ENCODE results near the gene PDHB.

DNA sequence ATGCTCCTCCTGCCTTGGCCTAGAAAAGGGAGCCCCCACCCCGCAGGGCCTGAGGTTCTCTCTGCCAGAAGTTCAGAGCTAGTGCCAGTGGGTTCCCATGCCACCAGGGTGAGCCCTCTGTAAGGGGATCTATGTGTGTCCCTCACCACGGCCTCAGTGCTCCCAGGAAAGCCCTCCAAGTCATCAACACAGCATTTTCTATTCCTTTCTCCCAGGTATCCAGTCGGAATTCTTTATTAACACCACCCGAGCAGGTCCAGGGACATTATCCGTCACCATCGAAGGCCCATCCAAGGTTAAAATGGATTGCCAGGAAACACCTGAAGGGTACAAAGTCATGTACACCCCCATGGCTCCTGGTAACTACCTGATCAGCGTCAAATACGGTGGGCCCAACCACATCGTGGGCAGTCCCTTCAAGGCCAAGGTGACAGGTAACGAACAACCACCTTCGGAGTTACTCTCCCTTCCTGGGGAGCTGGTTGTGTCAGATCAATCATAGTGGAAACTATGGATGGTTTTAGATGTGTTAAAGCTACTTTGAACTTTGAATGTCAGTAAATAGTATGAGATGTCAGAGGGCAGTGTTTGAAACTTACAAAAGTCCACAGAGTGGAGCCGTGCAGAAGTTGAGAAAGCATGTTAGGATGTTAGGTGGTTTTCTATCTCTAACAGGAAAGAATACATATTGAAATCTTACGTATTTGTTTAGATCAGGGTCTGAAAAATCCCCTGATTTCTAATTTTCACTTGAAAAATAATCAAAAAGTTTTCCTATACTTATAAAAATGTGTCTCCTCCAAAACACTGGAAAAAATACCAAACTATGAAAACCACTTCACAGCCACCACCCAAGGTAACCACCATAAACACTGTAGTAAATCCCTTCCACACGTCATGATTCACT, 42.3 kb downstream of the DNASE1L3 start:
- PRO-cap = no peak
- RAMPAGE, long total RNA, 4 experiments = no peak in any of the 4 experiments

DNA sequence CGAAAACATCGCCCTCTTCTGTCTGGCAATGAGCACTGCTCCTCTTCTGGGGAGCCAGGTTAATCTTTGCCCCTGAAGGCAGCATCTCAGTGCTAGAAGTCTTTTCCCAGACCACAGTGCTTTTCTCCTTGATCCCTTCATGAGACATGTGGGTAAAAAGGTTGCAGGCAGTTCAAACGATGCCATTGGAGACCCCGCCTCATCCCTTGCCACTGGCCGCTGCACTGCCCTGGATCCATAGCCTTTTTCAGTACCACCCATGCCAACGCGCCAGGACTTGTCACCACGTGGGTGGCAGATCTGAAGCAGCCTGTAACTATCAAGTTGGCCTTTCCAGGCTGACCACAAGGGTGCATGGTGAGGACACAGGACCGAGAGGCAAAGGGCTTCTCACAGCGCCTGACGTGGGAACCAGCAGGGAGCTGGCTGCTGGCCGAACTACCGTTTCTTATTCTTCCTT, 6.6 kb upstream of the DNASE1L3 start:
- PRO-cap = no peak
- RAMPAGE, long total RNA, 4 experiments = no peak in any of the 4 experiments

DNA sequence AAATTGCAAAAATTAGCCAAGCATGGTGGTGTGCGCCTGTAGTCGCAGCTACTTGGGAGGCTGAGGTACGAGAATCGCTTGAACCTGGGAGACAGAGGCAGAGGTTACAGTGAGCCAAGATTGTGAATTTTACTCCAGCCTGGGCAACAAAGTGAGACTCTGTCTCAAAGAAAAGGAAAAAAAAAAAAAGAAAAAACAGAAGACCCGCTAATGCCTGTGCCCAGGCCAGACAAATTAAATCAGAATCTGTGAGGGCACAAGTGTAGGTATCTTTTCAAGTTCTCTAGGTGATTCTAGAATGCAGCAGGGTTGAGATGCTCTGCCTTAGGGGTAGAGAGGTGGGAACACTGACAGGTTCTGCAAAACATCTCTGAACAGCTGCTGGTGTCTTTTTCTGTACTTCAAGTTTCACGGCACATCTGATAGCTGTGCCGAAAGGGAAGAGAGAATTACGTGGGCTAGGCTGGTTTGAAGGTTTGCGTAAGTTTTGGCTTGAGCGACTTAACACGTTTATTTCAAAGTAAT, 22.3 kb downstream of the PXK start:
- PRO-cap = no peak
- RAMPAGE, long total RNA, 4 experiments = no peak in any of the 4 experiments

DNA sequence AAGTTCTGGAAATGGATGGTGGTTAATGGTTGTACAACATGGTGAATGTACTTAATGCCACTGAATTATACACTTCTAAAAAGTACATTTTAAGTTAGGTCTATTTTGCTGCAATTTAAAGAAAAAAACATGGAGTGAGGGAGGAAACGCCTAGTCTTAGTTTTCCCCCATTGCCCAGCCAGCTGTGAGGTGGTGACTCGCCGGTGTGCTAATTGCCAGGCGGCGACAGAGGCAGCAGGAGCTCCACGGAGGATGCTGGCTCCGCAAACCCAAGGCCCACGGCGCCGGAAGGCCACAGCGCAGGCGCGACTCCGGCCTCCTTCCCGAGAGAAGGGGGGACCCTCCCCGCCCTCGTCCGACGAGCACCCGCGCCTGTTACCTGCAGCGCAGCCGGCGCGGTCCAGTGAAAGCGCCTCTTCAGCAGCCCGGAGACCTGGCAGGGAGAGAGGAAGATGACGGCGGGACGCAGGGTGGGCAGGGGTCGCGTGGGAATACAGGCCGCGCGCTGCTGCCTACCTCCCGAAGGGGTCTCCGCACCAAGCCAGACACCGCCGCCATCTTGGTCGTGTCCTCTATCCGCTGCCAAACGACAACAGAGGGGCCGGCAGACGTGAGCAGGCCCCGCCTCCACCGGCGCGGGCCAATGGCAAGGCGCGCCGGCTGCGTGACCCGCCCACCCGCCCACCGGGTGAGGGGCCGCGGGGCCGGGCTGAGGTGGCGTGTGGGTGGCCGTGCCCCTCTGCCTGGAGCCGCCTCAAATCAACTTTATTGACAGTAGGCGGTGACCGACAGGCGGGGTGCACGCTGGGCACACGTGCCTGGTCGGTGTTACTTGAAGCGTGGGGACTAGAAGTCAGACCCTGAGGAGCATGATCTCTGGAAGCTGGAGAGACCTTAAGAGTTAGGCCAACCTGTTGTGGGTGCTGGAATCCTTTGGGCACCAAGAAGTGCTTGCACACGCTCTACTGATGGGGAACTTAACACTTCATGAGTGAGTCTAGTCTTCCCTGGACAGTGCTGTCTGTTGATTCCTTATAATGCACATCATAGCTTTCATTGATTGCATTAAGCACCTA, at the start of gene PDHB:
PDHB (minus strand) TSS at position 581 of the 1,076 bp plus-strand sequence.
- PRO-cap = bidirectional peak, plus-strand start at position 328 of the sequence, minus-strand start at position 227 of the sequence; bidirectional peak, plus-strand start at position 774 of the sequence, minus-strand start at position 570 of the sequence
- RAMPAGE, long total RNA, 4 experiments = start-site peak on the plus strand in 1 of 4 experiments, centred at position 339 of the sequence, 8 reads per replicate; start-site peak on the minus strand in 4 of 4 experiments, centred at positions 573 to 584 of the sequence, 290 to 3,084 reads per replicate

- PRO-cap = no peak
- RAMPAGE, long total RNA, 4 experiments = no peak in any of the 4 experiments
These were observed 4.8 kb upstream of the KCTD6 start for GRCh38 chr3:58486939-58487614.

DNA sequence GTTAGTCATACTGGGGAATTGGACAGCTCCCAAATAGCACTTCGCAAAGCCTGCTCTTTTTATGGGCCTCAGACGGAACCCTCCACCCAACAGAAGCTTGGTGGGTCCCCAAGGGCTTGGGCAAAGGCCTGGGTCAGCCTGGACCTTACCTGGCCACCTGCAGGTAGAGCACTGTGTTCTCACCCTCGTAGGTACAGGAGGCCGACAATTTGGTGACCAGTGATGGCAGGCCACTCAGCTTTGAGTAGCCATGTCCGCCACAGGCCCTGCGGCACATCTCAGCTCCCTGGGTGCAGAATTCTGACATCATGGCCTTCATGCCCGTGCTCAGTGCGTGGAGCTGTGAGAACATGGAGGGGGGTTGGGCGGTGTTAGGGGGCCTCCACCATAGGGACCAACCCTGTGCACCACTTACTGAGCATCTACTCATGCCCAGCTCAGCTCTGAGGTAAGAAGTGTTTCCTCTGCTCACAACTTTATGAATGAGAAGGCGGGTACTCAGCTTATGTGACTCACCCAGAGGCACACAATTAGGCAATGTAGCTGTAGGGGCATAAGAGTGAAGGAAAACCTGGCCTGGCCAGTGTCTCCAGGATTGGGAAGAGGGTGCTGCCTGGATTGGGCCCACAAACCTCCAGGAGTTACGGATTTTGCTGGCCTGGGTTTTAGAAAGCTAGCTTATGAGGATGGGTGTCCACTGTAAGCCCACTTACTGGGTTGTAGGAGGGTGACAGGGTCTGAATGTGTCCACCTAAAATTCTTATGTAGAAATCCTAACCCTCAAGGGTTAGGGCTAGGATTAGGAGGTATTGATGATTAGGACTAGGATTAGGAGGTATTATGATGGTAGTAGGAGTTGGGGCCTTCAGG, 10.4 kb downstream of the ACOX2 start:
- PRO-cap = unidirectional peak, minus-strand start at position 480 of the sequence
- RAMPAGE, long total RNA, 4 experiments = start-site peak on the minus strand in 4 of 4 experiments, centred at positions 437 to 453 of the sequence, 7 to 24 reads per replicate

DNA sequence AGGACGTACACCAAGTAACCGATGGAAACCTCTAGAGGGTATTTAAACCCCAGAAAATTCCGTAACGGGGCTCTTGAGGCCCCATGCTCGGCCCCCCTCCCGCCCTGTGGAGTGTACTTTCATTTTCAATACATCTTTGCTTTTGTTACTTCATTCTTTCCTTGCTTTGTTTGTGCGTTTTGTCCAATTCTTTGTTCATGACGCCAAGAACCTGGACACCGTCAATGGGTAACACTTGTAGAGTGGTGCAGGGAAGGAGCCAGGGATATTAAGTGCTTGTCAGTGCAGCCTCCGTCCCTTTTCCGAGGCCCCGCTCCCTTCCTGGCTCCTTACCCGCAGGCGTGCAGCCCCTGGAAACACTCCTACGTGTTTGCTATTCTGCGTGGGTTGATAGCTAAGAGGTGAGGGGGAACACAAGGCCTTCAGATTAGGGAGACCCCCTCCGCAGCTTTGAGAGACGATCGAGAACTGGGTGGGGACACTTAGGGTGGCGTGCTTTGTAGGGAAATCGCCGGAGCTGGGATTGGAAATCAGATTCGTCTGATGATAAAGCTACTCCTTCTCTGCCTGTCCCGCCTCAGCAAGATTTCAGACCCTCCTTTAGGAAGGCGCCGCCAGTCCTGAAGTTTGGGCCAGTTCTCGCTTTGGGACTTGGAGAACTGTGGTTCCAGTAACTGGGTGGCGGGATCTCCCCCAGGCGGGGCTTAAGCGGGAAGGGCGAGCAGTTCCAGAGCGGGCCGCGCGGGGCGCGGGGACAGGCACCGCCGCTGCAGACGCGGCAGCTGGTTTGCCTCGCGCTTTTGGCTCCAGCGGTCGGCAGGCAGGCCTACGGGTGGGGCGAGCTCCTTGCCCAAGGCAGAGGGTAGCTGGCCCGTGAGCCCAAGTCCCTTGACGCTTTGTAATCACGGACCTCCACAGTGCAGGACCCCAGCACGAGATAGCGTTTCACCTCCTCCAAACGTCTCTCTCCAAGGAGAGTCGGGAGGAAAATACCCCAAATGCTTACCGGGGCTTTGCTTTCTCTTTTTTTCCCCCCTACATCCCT, 7.9 kb upstream of the FAM107A start:
- PRO-cap = bidirectional peak, plus-strand start at position 266 of the sequence, minus-strand start at position 106 of the sequence; bidirectional peak, plus-strand start at position 724 of the sequence, minus-strand start at position 629 of the sequence
- RAMPAGE, long total RNA, 4 experiments = no peak in any of the 4 experiments

DNA sequence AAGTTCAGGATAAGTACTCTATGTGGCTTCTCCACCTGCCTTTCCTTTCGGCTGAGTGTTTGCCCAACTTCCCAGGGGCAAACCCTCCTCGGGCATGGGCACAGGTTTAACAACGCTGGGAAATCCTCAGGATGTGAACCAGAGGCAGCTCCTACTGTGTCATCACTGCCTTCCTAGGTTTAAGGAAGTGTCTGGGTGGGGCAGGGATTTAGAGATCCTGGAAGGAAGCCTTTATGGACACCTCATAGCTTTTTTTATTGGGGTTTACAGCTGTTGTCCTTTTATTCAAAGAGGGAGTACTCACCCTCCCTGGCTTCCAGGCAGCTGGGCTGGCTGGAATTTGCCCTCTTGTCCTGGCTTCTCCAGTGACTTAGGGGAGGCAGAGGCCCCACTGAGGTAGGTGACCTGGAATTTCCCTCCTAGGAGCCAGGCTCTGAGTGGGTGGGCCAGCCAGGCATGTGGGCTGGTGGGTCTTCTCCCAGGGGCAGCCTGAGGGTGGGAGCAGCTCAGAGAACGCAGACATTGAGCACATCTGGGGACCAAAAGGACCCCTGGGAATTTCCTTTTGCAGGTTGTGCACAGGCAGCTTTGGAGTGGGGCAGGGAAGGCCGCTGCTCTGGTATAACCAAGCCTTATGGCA, 13.5 kb upstream of the FAM3D start:
- PRO-cap = no peak
- RAMPAGE, long total RNA, 4 experiments = no peak in any of the 4 experiments

DNA sequence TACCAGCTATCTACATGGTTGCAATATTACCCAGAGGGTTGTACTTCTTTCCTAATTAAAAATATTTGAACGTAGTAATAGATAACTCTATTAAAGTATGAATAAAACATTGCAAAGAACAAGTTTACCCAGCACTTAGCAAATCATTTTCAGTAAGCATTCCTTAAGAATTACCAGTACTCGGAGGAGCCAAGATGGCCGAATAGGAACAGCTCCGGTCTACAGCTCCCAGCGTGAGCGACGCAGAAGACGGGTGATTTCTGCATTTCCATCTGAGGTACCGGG, 175.3 kb upstream of the FAM3D start:
- PRO-cap = no peak
- RAMPAGE, long total RNA, 4 experiments = no peak in any of the 4 experiments

DNA sequence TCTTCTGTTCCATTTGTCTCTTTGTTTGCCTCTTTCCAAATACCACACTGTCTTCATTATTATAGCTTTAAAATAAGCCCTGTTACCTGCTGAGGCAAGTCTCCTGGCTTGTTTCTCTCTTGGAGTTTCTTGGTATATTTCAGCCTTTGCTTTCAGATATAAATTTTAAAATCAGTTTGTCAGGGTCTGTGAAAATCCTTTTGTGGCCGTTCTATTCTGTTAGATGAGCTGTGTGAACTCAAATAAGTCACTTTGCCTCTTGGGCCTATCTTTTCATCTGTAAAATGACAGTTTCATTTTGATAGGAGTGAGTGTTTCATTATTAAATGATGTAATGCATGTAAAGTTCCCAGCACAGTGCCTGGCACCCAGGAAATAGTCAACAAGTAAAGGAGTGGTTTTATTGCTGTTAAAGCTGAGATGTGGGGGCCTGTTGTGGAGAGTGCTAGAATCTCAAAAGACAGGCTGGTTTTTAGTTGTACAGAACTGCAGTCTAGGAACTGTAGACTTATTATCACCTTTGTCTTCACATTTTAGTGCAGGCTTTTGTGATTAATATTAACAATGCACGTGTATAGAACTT, 394.4 kb upstream of the CFAP20DC start:
- PRO-cap = no peak
- RAMPAGE, long total RNA, 4 experiments = no peak in any of the 4 experiments

DNA sequence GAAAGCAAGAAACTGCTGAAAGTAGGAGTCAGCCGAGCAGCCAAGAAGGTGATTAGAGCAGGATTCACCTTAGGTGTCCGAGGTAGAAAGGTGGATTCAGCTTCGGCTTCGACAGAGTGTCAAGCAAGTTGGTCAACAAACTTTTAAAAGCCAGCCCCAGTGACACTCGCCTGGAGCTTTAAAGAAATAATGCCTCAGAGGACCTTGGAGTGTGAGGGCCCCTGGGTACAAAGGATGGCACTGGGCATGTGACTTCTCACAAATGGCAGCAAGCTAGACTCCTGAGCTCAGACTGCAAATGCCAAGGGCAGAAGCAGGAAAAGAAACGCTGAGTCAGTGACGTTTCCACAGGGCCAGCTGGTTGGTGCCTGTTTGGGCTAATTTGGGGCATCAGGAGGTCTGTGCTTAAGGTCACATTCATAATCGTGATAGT, 556.6 kb upstream of the CFAP20DC start:
- PRO-cap = no peak
- RAMPAGE, long total RNA, 4 experiments = no peak in any of the 4 experiments

DNA sequence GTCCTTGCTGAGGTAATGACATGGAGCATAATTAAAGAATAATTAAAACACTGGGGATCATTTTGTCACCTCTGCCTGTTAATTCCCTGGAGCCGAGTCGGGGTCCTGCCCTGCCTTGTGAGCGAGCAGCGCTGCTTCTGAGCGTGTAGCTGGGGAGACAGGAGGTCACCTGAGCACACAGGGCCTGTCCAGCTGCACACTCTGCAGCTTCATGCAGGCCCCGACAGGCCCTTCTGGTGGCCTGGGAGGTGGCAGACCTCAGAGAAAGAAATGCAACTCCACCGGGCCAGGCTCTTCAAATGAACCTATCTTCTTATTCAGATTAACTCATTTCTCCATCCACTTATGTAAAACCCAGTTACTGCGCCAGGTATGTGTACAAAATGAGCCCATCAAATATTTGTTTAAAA, 628.2 kb upstream of the CFAP20DC start:
- PRO-cap = no peak
- RAMPAGE, long total RNA, 4 experiments = no peak in any of the 4 experiments

DNA sequence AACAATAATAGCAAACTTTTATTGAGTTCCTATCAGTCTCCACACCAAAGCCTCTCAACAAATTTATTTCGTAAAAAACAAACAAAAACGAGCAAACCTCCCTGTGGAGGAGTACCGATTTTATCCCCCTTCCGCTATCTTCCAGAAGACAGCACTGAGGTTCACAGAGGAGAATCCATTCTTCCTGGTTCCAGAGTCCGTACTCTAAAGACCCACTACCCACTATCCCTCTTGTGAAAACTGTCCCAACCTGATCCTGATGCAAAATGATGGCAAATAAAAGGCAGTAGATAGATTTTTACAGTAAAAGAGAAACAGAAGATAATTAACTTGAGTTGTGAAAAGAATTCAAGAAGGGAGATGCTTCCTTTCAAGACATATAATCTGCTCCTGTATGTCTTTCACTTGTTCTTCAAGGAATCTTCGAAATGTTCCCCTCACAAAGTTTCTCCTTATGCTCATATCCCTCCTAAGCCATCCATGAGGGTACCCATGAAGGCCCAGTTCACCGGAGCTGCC, 1027.1 kb downstream of the FHIT start:
- PRO-cap = no peak
- RAMPAGE, long total RNA, 4 experiments = no peak in any of the 4 experiments

DNA sequence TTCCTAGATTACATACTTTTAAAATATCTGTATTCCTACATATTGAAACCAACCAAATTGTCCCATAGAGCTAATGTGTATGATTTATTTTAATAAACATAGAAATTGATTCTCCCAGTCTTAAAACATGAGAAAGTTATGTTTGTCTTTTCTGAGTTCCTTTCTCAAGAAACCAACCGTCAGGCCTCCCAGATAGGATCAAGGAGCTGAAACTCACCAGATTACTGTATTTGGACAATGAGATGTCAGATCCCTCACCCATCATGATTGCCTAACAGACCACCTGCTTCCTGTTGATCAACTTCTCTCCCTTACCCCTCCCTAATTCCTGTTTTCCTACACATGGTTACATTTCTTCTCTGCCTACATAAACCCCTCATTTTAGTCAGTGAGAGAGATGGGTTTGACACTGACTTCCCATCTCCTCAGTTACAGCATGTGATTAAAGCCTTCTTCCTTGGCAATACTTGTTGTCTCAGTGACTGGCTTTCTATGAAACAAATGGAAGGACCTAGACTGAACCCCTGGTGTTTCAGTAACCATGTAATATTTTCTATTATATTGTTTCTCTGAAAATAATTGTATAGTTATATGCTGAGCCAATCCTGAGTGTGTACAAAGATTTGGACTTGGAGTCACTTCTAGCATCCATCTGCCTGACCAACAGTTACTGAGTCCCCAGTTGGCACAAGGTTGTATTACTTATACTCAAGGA, 917.5 kb downstream of the FHIT start:
- PRO-cap = no peak
- RAMPAGE, long total RNA, 4 experiments = no peak in any of the 4 experiments

GRCh38 chr3:60932686-60933035, 318.6 kb downstream of the FHIT start:
- PRO-cap = no peak
- RAMPAGE, long total RNA, 4 experiments = no peak in any of the 4 experiments

- PRO-cap = no peak
- RAMPAGE, long total RNA, 4 experiments = no peak in any of the 4 experiments
These were observed 284.3 kb downstream of the FHIT start for GRCh38 chr3:60967068-60967296.

- PRO-cap = no peak
- RAMPAGE, long total RNA, 4 experiments = no peak in any of the 4 experiments
These were observed 217.3 kb downstream of the PTPRG start for GRCh38 chr3:61778311-61779362.

DNA sequence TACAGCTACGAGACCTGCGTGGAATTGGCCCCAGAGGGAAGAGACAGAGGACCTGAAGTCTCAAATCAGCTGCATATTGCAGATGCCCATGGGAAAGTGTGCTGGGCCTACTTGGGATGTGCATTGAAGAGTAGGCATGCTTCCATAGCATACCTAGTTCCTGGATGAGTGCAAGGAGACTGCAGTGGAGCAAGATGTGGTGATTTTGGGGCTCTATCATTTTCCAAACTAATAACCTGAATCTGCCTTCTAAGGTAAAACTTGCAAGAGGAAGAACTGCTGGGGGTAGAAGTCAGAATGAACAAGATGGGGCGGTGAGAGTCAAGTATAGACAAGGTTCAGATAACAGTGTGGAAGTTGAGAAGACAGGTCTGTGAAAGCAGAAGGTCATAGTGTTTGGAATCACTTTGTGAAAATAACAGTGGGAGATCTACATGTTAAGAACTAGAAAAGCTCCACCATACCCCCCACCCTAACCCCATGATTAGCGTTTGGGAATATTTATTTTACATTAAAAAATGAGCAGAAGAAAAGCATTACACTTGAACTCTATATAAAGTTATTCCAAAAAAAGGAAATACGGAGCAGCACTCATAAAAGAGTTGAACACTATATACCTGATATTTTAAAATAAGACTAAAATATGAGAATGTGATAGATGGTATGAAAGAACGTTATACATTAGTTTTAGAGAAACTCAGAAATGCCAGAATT, 256.4 kb downstream of the PTPRG start:
- PRO-cap = no peak
- RAMPAGE, long total RNA, 4 experiments = no peak in any of the 4 experiments

DNA sequence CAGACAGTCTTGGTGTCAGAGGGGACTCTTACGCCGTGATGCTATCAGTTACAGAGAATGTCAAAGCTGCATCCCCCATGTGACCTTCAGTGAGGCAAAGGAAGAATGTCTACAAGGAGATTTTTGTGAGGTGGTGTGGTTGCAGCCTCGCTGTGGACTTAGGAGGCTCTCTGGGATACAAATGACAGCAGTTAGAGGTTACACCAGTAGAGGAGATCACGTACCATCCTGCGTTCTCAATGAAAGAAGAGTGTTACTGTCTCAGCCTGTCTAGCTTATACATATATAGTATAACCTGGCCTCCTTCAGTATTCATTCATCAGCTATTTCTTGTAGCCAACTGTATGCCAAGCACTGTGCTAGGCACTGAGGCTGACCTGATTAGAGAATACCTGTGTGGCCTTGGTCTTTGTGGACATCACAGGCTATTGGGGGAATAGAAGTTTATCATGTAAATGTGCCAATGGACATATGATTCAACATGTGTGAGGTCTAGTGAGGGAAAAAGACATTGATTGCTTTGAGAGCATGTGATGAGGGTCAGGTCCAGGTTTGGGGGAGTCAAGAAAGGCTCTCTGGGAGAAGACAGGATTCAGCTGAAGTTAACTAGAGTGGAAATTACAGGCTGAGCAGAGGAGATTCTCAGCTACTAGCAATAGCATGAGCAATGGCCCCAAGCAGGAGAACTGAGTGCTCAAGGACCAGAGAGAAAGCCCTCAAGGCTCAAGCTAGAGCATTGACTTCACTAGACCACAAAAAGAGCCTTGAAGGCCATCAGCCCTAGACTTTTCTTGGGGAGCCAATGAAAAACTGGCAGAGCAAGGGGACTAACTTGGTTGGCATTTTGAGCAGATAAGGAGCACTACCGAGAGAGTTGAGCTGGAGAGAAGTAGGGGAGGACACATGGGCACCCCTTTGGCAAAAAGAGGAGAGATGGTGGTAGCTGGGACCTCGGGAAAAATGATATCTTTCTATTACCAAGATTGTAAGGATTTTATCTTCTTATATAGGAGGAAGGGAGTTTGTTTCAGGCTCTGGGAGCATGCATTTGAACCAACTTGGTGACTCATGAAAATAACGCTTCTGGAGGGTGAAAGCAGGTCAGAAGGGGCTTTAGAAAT, 223.3 kb upstream of the C3orf14 start:
- PRO-cap = no peak
- RAMPAGE, long total RNA, 4 experiments = no peak in any of the 4 experiments

DNA sequence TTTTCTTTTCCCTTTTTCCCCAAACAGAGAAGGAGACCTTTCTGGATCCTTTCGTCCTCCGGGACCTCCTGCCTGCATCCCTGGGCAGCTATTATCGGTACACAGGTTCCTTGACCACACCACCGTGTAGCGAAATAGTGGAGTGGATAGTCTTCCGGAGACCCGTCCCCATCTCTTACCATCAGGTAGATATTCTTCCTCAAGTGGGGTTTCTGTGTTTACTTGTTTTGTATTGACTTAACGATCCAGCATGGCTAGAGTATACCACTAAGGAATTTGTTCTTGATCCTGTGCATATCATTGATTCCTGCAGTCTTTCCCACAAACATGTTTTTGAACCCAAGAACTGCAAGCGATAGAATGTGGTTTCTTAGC, 161.8 kb upstream of the C3orf14 start:
- PRO-cap = no peak
- RAMPAGE, long total RNA, 4 experiments = no peak in any of the 4 experiments